Ileum (tissue), 1 donor: Measurements from ENCODE around the genes TAFA2 and USP15.

DNA sequence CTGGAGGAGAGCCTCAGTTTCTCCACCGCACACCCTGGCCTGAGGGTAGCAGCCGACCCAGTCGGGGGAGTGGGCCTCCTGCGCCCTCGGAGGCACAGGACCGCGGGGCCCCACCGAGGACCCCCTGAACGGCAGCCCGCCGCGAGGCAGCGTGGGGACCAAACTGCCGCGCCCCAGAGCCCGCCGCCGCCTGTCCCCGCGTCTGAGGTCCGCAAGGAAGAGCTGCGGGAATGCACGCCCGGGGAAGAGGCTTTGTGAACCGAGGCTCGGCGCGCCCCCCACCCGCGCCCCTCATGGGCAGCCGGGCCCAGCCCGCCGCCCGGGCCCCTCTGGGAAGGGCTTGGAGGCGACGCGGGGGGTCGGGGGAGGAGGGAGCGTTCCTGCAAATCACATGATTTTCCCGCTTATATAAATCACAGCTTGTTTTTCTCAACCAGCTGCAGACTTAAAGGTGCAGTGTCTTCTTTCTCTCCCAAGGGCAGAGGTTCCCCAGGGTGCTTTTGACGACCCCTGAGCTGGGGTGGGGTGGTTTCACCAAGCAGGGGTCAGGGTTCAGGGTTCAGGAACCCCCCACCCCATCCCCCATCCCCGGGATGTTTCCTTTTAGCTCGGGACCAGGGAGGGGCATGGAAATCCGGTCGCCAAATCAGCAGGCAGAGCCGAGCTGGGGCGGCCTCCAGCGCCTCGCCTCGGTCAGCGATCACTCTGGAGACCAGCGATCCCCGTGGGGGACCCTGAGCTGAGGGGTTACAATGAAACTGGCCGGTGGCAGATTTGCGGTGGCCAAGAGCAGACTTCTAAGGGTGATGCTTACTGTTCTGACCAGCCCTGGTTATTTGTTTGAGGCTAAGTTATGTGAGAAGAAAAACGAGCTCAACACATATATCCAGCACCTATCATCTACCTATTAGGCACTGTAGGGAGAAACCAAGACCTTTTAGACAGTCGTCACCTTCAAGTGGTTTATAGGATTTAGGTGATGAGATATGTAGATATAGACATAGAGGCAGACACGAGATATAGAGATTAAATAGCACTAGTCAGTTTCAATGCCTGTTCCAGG is 44.6 kb upstream of the ATP23 start:
- PRO-cap = bidirectional peak, plus-strand start at position 436 of the sequence, minus-strand start at position 331 of the sequence

DNA sequence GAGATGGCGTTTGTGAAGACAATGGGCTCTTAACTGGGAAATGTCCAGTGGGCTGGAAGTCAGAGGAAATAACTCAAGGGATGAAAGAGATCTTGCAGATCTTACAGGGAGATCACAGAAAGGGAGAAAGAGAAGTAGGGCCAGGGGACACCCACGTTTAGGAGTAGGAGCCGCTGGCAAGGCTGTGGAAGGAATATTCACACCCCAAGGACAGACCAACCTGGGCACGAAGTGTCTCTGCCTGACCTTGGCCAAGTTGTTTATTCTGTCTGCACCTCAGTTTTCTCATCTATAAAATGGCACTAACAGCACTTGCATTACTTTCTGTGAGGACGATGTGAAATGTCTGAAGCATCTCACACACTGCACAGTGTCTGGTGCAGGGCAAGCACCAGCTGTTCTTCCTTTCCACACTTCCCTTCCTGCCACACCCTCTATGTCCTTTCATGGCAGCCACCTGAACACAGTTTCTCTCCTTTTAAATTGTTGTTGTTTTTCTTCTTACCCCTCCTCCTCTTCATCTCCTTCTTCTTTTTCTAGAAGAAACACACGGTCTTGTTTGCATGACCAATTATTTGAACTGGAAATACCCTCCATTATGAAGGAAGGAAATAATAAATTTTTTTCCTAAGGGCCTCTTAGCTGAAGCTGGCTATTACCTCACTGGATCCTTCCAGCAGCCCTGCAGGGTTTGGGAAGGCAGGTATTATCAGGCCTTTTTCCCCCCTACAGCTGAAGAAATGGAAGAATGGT is 43.0 kb upstream of the ATP23 start:
- PRO-cap = no peak

DNA sequence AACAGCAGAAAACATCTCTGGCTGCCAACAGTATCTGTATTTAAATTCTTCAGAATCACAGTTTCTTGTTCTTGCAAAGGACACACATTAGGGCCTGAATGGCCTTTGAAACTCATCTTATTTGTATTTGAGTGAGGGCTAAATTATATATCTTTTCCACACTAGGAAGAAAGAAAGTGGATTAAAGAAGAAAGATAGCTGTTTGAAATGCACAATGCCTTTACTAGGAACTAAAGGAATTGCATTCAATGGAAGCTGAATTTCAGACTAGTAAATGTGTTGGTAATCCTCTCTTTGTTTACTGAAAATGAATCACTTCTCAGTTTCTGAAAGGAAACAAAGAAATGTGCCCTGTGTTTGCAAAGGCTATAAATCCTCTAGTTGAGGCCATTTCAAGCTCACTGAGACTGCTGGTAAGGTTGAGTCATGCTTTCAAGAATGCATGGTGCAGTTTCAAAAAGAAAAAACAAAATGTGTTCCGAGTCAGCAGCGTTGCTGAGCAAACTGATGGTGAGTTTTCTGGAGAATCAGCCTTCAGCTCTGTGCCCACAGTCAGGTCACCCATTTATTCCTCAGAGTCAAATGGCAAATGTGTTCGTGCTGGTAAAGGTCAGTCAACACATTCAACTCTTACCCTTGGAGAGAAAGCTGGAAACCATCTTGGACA is 484.0 kb downstream of the ATP23 start:
- PRO-cap = no peak

DNA sequence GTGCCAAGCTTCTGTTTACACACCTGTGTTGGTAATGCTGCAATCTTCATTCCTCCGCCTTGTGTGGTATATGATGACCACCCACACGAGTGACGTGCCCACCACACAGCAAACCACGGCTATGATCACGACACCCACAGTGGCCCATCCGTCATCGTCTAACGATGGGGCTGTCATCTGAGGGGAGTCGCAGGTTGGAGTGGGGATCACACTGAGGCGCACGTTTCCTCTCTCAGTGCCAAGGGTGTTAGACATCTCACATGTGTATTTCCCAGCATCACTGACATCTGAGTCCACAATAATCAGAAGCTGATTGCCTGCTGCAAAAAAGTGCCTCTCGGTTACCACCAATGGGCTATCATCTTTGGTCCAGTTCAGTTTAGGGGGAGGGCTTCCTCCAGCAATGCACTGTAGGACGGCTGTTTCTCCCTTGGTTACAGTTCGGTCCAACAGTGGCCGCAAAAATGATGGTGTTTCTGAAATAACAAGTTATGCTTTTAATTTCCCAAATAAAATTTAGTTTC is 42.9 kb downstream of the LRIG3 start:
- PRO-cap = no peak

- PRO-cap = no peak
Observed at GRCh38 chr12:58917869-58918575, 2.3 kb downstream of the LRIG3 start.

GRCh38 chr12:59079422-59079872 is 159.1 kb upstream of the LRIG3 start:
- PRO-cap = no peak

DNA sequence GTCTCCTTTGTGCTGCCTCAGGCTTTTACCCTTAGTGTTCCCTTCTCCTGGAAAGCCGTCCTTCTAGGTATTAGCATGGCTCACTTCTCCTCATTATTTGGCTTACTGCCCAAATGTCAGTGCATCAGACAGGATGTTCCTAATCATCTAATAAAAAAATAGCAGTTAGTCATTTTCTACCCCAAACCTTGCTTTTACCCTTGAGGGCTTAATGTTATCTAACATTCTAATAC is 109.0 kb upstream of the SLC16A7 start:
- PRO-cap = no peak

DNA sequence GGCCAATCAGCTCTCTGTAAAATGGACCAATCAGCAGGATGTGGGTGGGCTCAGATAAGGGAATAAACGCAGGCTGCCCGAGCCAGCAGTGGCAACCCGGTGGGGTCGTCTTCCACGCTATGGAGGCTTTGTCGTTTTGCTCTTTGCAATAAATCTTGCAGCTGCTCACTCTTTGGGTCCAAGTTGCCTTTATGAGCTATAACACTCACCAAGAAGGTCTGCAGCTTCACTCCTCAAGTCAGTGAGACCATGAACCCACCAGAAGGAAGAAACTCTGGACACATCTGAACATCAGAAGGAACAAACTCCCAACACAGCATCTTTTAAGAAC is 674.5 kb downstream of the SLC16A7 start:
- PRO-cap = no peak

DNA sequence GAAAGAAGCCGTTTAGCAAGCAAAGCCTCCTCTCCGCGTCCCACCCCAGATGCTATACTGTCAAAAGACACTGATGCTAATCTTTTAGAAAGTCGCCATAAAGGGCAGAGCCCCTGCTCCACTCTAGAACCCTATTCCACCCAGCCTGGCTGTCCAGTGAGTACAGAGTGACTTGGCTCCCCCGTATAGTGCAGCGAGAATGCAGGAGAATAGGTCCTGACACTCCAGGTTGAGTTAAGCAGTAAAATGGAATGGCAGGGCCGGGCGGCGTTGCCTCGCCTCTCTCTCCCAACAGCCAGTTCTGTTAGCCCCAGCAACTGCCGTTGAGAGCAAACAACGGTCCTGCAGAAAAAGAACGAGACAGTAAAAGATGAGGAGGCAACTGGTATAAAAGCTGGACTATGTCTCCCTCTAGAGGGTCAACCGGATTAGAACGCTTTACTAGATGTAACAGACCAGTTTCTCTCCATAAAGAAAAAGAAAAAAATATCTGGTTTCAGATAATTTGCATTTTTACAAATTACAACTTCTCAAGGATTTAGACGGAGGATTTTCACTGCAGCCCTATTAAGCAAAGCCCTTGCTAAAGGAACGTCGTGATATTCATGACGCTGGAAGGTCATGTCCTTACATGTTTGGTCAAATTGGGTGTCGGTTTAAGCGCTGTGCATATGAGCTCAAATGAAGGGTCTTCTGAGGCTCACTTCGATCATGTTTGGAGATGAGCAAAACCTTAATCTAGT is at the start of gene TAFA2:
Gene TAFA2, minus strand, starts transcription at position 324 of the 743 bp plus-strand sequence.
- PRO-cap = no peak

- PRO-cap = bidirectional peak, plus-strand start at chr12:62259821, minus-strand start at chr12:62259766; bidirectional peak, plus-strand start at chr12:62260059, minus-strand start at chr12:62260061; bidirectional peak, plus-strand start at chr12:62260404, minus-strand start at chr12:62260302
Observed at GRCh38 chr12:62259606-62260575, at the start of gene USP15. Gene USP15, plus strand, starts transcription at chr12:62260404.

- PRO-cap = no peak
Observed at GRCh38 chr12:62275019-62275777, 15.0 kb downstream of the USP15 start.

DNA sequence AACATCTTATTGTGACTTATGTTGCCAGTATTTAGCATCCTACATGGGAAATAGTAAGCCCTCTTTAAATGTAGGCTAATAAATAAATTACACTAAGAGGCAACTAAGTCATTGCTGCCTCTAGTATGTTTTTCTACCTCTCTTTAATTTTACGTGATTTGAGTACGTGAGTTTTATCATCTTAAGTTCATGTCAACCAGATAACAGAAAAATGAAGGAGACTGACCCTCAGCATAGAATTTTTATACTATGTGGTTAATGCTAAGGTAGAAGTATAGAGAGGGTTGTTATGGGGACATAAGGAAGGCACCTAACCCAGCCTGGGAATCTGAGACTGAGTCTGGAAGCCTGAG is 21.3 kb downstream of the MON2 start:
- PRO-cap = no peak

DNA sequence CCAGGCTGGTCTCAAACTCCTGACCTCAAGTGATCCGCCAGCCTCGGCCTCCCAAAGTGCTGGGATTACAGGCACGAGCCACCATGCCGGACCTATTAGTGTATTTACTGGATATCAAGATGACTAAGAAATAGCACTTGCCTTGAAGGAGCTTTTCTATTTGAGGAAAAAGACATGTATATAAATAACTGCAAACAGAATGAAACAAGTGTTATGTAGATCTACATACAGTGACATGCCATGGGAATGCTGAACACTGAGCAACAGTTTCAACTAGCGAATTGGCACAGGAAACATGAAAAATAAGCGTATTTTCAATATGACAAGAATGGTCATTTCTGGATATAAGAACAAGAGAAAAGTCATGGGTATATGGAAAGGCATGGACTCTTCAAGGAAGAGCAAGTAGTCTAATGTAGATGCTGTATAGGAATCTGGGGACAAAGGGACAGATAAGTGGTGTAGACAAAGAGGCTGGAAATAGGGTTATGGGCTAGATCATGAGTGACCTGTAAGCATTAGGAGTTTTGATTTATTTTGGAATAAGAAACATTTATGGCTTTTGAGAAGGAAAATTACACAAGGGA is 147.2 kb downstream of the MON2 start:
- PRO-cap = no peak

DNA sequence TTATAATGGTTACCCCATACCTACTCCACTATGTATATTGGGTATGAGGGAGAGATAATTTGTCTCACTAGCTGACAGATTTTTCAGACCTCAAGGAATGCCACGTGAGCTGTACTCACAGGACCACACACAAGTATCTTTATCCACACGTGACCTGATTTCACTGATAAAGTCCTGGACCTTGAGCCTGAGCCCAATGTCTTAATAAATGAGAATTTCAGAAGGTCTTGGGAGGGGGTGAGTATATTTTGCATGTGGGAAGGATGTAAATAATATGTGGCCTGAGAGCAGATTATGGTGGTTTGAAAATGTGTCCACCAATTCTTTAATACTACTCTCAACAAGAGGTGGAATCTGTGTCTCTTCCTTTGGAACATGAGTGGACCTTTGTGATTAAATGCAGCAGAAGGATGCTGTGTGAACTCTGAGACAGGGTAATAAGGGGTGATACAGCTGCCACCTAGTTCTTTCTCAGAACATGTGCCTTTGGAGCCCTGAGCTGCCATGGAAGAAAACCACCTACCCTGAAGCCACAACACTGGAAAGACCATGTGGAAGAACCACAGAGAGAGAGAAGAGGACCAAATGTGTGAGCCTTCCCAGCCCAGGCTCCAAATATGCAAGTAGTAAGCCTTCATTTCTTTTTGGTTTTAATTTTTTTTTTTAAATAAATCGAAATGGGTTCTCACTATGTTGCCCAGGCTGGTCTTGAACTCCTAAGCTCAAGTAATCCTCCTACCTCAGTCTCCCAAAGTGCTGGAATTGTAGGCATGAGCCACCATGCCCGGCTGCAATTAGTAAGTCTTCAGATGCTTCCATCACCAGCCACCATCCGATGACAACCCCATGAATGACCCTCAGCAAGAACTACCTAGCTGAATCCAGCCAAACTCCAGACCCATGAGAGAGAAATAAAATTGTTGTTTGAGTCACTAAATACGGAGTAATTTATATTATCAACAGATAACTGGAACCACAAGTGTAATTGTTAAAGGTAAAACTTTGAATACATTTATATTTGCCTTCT is 149.4 kb downstream of the MON2 start:
- PRO-cap = no peak

- PRO-cap = no peak
Observed at GRCh38 chr12:62711635-62712558, 223.1 kb downstream of the PPM1H start.

GRCh38 chr12:62731719-62732520 is 203.0 kb downstream of the PPM1H start:
- PRO-cap = no peak

DNA sequence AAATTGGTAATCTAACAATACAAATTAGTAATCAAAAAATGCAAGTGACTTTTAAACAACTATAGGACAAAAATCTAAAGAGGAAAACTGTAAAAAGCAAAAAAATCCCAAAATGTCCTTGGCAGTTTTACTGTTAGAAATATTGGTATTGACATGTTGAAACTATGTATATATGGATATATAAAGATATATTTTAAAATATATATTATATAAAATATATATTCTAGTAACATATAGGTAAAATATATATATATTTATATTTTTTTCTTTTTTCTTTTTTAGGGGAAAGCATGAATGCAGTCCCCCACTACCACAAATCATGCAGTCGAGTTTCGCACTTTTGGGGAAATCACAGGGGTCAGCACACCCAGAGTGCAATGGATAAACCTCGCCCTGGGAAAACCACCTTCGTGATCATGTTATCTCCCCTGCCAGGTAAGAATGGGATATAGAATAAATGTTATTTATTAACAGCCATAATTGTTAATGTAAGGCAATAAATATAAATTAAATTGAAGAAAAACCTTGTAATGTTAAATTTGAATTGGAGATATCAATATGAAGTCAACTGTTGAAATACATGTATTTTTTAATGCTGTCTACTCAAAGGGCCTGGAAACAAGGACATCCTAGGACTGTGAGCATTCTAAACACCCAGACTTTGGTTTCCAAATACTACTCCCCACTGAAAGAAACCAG is 84.3 kb downstream of the PPM1H start:
- PRO-cap = no peak

- PRO-cap = bidirectional peak, plus-strand start at chr12:63844052, minus-strand start at chr12:63843645
Observed at GRCh38 chr12:63843202-63844199, 999 bp upstream of the SRGAP1 start.

DNA sequence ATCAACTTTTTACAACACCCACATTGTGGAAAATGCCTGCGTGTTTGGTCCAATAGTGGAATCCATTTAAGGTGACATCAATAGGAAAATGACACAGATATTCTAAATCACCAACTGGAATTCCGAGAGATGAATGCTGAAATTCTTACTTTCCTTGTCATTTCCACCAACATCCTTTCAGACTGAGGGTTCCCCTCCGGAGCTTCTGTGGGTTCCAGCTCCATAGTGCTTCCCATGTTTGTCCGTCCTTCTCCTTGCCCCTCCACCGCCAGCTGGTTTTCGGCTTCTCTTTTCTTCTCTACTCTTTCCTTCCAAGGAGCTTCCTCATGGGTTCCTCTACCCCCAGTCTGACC is 115.6 kb downstream of the SRGAP1 start:
- PRO-cap = no peak

GRCh38 chr12:64062818-64063296 is 159.2 kb downstream of the KICS2 start:
- PRO-cap = no peak